Left lung (tissue), 1 donor: ENCODE results near the genes HSPD1 and MOB4.

- PRO-cap: bidirectional peak, plus-strand start at chr2:197255773, minus-strand start at chr2:197255644
Measured at GRCh38 chr2:197255175-197256180, 55.1 kb downstream of the ANKRD44 start.

DNA sequence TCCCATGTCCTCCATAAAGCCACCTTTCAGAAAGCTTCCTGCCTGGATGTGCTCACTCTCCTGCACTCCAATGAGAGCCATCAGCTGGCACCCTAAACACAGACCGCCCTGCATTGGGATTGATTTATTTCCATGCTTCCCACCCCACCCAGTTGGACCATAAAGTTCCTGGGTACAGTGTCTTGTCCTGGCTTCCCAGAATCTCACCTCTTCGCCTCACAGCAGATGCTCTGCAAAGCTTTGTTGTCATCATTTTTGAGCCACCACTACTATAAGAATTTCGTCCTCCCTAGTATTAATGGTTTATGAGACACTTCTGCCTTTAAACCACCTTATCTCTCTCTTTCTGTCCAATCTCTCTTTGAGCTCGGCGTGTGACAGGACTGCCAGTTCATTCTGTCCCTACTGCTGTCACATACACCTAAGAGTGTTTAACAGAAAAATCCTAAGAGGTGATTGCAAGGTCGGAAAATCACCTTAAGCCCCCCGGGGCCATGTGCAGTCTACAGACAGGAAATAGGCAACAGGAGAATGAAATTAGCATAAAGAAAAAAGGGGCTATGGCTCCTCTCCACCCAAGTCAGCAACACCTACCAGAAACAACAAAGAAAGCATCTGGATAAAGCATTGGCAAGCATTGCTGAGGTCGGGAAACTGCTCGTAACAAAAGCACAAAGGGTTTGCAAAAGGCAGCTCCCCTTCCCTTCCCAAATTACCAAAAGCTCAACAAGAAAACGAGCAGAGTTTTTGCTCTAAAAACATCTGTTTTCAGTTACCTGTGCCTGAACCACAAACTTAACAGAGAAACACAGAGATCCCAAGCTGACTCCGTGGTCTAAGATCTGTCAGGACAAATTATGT is 30.6 kb downstream of the ANKRD44 start:
- PRO-cap: no peak

DNA sequence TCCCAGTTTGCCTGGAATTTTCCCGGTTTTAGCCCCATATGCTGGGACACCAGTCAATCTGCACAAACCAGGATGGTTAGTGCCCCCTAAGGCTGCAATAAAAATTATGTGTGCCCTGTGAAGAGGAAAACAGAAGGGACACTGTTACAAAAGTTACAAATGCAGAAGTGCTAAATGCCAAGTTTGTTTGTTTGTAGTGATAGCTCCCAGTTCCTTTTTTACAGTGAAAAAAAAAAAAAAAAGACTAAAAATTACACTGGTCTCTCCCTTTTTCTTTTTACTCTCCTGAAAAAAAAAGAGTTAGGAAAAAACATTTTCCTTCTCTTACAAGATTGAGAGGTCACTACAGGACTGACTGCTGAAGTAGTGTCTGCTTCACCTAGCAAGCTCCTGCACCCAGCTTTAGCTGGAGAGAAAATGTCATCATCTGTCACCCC is 3.2 kb downstream of the ANKRD44 start:
- PRO-cap: no peak

- PRO-cap: no peak
Measured at GRCh38 chr2:197309388-197309609, 1.3 kb downstream of the ANKRD44 start.

GRCh38 chr2:197415703-197417097 is 18.6 kb downstream of the SF3B1 start:
- PRO-cap: no peak

DNA sequence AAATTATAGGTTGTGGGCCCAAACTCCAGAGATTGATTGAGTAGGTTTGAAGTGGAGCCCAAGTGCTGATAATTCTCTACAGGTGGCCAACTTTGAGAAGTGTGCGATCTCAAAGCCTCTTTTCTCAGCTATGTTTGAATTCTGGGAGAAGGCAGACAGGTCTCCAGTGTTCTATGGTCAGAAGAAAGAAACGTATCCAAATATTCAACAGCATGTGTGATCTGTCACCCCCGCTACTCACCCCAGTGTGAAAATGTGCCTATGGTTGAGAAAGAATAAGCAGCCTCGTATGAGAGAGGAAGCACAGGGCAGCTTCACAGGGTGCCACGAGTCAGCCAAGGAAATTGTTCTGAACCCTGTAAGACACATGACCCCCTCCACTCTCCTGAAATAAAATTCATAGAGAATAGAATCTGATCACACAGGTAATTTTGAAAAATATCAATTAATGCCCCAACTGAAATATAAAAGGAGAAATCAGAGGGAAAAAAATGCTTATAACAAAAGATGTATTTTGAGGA is 8.0 kb upstream of the SF3B1 start:
- PRO-cap: no peak

- PRO-cap: bidirectional peak, plus-strand start at chr2:197500125, minus-strand start at chr2:197499835; bidirectional peak, plus-strand start at chr2:197500414, minus-strand start at chr2:197500234
Measured at GRCh38 chr2:197499683-197500501, at the start of gene HSPD1. TSS of gene HSPD1 (minus strand) at chr2:197499840.

DNA sequence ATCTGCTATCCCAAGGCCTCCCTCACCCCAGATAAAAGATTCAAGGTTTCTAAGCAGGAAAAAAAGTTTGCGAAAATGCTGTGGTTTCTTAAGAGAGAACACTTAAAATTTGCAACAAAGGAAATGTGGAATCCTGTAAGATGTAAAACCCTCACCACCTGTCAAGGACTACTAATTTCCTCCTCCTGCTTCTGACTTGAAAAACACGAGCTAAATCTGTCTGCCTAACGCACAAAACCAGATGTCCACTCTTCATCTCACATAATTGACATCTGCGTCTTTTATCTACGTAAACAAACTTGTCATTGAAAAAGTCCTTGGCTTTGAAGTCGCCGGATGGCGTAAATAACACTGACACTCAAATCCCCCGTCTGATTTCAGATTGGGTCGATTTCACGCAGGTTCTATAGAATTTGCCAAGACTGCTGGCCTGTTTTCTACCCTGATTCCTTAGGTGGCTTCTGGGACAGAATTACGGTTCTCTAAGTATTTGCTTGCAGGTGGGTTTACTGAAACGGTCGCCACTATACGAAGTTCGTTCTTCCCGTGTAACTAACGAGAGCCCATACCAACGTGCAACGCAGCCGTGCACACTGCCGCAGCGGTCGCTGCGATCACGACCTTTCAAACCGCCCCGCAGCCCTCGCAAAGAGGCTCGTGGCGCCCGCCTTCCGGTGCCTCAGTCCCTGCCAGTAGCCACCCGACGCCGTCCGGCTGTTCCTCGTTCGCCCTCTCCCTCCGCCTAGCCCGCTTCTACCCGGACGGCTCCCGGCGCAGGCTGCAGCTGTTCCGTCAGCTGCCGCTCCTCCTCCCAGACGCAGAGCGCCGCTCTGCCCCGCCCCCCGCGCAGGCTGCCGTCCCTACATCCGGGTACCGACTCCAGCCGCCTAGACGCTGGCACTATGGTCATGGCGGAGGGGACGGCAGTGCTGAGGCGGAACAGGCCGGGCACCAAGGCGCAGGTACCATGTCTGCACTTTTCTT is at the start of gene MOB4:
Gene MOB4 (plus strand): TSS at position 882 of the 984 bp plus-strand sequence.
- PRO-cap: bidirectional peak, plus-strand start at position 903 of the sequence, minus-strand start at position 744 of the sequence

GRCh38 chr2:197673010-197673469 is 2.3 kb downstream of the RFTN2 start:
- PRO-cap: no peak

- PRO-cap: bidirectional peak, plus-strand start at chr2:197705369, minus-strand start at chr2:197705198
Measured at GRCh38 chr2:197705103-197705323, 156 bp upstream of the MARS2 start.

GRCh38 chr2:197785857-197786997 is 1.1 kb upstream of the BOLL start:
- PRO-cap: no peak

DNA sequence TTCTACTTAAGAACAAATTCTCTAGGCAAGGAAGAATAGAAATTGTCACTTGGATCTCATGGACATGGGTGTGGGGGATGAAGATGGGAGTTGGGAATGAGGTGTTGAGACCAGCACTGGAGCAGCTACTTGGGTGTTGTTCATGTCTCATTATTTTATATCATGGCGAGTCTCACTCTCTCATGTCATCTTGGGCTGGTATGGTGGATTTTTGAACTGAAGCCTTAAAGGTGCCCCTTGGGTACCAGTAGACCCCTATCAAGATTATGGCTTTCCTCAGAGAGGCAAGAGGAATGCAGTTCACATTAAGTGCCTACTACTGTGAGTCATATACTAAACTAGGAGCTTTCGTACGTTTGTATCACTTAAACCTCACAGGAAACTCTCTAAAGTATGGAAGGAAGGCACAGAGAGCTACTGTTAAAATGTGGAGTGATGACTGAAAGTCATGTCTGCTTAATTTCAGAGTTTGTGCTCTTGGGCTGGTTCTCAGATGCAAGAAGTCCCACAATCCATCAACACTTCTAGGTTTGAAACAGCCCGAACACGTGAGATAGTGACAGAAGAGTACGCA is 4.6 kb downstream of the PLCL1 start:
- PRO-cap: no peak

DNA sequence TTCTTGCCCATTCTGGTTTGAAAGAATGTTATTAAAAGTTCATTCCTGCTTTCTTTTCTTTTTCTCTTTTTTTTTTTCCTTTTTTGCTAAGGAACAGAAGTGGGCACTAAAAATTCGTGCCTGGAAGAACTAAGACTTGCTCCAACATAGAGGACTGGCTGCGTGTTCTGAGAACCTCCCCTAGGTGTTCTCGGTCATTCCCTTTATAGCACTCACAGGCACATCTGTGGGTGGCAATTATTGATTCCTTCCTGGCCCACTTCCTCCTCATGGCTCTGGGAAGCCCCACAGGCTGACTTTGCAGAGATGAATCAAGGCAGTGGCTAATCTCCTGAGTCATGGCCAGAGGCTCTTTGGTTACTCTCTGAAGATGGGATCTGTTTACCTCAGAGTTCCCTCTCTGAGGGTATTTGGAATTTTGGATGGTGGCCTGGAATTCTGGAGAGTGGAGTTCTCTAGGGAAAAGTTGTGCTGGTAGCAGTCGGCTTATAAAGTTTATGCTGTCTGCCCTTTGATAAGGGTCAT is 104.9 kb downstream of the PLCL1 start:
- PRO-cap: no peak

DNA sequence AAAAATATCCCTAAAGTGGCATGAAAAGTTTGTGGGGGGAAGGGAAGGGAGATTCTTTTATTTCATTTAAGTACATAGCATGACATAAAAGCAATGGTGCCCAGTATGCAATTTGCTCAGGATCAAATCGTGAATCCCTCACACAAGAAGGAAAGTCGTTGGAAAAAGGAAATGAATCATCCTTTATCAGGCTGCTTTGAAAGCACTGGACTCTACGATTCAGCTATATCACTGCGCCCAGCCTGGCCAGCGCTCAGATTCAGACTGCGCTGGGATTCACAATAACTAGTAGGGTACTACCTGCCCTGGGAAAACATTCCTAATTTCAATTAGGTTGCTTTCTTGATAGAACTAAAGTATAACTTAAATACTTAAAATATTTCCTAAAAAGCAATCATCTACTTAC is 25.8 kb downstream of the SATB2 start:
- PRO-cap: no peak

GRCh38 chr2:199445767-199446219 is 11.9 kb downstream of the SATB2 start:
- PRO-cap: no peak

DNA sequence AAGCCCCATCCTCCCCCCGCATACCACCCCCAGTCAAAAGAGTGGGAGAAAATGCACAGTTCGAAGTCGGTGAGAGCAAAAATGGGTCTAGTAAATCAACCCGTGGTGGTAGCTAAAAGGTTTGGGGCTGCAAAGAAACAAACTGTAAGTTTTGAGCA is 2.3 kb upstream of the SATB2 start:
- PRO-cap: no peak

- PRO-cap: no peak
Measured at GRCh38 chr2:199462690-199463074, 4.9 kb upstream of the SATB2 start.

DNA sequence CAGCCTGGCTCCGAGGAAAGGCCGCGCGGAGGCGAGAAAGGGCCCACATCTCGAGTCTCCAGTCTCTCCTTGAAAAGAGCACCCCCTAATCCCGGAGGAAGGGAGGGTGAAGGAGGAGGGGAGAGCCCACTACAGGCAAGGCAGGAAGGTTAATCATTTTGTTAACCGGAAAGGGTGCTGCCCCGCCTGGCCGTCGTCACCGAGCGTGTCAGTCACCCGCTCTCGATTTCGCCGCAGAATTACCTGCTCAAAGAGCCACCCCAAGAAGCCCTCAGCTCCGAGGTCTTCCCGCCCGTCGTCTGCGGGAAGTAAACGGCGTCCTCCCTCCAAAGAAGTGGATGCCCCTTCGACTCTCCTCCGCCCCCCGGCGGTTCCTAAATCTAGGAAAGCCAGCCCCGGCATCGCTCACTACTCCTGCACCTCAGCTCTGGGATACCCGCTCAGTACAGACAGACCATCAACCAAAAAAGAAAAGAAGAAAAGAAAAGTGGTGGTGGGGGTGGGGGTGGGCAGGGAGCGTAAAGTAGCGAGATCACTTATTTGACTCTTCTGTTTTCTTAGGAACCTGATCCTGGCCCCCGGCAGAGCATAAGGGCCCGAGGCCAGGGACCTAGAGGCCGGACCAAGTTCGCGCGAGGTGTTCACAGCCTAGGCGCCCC is 11.4 kb upstream of the SATB2 start:
- PRO-cap: no peak

DNA sequence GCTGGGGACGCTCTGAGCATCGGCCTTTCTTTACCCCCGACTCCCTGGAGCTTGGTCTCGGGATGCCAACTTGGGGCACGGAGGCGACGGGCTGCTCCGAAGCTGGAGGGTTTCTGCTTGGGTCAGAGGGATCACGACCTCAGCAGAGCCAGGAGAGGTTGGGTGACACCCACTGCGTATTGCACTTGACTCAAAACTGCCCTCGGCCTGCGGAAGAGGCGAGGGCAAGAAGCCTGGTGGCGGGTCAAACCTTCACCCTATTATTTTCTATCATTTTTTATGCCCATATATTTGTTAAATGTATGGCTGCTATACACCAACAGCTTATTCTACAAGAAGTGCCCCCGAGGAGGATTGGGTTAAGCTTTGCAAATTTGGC is 12.5 kb upstream of the SATB2 start:
- PRO-cap: no peak

DNA sequence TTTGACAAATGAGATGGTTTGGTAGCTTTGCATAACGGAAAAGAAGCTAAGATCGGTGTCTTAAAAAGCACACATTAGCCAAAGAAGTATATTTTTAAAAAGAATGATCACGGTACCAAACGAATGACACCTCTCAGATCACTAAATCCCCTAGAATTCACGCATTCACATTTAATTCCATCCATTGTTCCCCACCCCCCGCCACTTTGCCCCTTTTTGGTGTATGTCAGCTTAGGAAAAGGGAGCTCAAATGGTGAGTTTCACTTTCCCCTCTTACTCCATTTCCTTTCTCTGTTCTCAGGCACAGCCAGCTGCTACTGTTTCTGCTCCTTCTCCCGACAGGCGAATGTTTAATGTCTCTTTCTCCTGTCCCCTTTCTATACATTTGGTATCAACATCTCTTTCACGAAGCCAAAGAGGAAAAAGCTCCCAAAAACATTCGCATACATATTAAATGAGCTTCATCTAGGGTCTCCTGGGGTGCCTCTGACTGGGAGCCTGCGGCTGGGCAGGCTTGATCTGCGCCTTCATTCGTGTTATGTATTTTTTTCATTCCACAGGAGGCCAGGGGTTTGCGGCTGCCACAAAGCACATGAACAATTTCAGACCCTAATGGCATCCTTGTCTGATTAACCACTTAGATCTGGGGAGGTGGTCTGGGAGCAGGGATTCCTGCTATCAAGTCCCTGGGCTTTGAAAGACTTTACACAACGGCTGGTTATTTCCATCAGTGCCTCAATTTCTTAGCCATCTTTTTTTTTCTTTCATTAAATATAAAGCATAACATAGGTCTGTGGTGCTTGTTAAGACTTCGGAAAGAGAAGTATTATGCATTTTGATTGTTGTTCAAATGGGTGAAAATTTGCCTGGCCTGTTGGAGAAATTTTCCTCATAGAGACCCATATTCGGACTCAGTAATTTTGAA is 124.3 kb upstream of the SATB2 start:
- PRO-cap: no peak